Airway epithelial cell (primary cell): Measurements from ENCODE around the gene SLC23A2.

DNA sequence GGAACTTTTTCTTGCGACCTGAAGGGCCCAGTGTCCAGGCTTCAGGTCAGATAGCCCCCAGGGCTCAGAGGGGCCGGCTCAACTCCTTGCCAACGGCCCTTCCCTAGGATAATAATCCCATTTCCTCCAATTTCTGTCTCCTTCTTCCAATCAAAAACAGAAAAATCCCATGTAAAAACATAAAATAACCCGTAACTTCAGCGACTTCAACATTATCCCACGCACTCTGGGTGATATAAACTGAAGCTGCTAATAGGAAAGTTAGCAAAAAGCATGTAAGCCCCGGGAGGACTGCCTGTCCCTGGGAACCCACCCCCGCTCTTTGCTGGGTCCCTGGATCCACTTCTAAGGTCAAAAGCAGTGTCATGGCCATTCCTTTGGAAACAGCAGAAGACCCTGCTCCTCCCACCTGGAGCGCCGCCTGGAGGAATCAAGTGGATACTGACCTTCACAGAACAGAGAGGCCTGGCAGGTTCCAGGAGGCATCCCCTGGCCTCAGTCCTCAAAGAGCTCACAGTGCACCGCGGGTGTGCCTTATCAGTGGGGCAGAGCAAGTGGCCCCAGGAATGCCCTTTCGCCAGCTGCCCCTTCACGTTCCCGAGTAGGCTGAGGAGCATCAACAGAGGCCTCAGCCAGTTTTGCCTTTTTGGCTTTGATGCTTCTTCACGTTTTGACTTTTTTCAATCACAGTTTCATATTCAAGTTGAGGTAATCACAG lies 11.0 kb upstream of the SLC4A11 start:
- RAMPAGE, long total RNA: no peak

GRCh38 chr20:3510107-3510771 lies 39.4 kb downstream of the ATRN start:
- RAMPAGE, long total RNA: no peak

DNA sequence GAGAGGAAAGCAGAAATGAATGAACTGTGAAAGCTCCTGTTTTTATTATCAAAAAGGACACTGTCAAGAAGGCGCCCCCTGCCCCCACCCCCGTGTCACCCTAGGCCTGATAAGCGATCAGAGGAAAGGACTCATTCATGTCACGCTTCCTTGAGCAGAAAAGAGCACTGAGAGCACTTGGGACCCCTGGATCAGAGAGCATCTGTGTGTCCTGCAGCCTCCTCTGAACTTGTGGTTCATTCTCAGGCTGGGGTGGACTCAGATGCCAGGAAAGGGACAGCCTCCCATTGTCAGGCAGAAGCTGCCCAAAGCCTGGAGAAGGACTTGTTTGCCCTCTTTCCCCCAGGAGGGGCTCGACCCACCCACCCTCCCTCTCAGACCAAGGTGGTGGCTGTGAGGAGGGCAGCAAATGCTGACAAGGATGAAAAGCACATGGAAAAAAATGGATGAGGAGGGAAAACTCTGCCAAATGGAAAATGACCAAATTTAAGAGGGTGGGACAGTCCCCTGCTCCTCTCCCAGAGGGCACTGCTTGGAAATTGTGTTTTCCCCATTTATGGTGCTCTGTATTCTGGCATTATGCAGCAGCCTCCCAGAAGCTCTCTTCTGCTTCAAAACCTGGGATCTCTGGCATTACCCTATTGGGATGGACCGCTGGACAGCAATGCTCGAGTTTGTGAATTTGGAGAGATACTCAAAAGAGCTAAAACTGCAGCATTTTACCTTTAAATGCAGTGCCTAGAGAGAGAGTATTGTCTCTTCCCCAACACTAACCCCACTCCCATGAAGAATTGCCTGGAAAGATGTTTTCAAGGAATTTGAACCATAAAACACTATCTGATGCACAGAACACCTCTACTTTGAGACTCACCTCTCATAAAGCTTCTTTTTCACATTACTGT lies 15.1 kb downstream of the GFRA4 start:
- RAMPAGE, long total RNA: no peak

DNA sequence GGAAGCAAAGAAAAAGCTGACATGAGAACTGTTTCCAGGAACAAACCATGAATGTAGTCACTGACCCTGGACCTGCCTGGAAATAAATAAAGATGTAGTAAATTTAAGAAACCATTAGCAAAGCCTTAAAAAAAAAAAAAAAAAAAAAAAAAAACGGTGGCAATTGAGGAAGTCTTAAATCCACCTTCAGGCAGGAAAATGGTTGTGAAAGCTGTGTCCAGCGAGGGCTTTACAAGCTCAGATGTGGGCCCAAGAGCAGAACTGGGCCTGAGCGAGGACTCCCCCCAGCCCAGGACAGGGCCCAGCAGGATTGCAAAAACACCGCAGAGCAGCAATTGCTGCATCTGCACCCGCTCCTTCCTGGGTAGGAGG lies 10.3 kb downstream of the GFRA4 start:
- RAMPAGE, long total RNA: no peak

- RAMPAGE, long total RNA: no peak
Observed at GRCh38 chr20:3749639-3750266, 17.3 kb downstream of the HSPA12B start.

DNA sequence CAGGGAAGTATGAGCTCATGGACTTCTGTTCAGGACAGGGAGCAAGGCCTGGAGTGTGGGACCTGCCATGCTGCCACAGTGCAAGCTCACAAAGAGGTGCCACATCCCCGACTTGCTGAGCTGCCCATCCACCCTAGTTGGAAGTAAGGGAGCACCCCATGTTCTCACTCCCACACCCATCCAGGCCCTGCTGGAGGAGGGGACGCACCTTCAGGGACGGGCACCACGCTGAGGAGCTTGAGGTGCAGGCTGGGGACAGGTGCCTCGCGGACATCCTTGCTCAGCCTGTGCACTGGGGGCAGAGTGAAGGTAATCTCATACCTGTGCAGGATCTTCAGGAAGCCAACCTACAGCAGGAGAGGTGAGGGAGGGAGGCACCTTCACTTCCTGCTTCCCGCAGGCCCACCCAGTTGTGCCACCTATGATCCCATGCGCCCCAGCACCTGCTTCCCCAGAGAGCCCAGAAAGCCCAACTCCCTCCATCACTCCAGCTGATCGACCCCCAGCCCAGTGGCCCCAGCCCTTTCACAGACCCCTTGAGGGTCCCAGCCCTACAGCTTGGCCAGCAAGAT lies 12.2 kb downstream of the ADISSP start:
- RAMPAGE, long total RNA: no peak

DNA sequence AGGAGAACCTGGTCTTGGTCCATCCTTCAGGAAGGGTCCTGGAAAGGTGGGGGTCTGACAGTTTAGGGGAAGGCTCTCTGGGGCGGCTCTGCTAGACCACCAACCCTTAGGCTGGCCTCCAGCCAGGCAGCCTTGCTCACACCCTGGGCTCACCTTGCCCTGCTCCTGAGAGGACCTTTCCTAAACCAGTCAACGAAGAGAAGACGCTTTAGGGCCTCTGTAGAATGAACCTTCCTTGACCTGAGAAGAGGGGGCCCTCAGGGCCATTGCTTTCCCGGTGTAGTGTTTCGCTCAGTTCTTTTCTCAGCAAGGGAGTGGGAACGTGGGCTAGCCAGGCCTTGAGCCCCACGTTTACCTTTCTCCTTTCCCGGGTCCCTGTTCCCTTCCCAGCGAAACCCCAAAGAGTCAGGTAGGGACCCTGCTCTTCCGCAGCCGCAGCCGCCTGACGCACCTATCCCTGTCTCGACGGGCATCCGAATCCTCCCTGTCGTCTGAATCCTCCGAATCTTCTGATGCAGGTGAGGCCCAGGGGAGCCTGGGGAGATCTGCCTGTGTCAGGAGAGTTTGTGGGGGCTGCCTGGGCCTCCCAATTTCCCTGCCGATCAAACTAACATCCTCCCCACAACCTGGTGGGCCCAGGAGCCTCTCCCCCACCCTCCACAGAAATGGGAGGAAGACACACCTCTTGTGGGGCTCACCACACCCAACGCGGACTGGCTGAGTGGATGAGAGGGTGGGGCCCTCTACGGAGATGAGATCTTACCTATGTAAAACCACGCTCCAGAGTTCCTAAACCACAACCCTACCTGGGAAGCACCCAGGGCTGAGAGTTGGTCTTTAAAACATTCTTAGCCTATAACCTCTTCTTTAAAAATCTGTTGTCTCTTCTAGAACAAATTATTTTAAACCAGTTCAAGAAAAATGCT lies 1.4 kb downstream of the CDC25B start:
- RAMPAGE, long total RNA: no peak

DNA sequence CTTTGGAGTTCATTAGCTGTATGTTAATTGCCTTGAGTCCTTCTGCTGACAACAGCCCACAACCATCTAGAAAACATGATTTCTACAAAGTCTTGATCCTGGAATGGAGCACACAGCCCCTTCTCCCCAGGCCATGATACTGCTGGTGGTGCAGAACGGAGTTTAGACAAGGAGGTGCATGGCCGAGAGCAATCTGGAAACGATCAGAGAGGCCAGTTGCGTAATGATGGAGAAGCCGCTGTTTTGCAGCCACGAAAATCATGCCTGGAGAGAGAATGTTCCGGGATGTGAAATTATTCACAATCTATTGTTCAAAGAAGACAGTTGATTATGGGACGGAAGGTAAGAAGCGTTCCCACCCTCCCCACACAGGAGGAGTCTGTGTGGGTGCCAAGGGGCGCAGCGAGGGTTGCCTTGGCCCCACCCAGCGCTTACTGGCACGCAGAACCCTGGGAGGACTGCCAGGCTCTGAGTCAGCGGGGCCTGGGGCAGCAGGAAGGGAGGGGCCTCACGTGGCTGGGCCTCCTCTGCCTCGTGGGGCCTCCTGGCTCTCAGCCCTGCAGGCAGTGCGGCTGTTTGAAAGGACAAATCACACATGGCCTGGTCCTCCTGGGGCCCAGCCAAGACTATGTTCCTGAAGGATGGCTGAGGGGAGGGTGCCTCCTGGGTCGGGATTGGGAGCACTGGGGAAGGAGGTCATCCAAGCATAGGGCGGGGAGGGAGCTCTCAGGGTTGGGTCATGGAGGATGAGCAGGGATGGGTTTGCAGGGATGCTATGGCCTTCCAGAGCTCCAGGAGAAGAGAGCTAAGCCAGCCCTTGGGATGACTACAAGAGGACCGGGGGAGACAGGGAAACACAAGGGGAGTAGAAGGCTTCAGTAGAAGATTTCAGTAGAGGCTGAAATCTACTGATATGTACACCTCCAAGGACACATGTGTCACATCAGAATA lies 8.7 kb upstream of the AP5S1 start:
- RAMPAGE, long total RNA: no peak

GRCh38 chr20:3889518-3889937 lies 341 bp downstream of the PANK2 start:
- RAMPAGE, long total RNA: no peak

GRCh38 chr20:3889938-3890590 lies 877 bp downstream of the PANK2 start:
- RAMPAGE, long total RNA: no peak

GRCh38 chr20:4025982-4026449 lies 10.7 kb upstream of the RNF24 start:
- RAMPAGE, long total RNA: no peak

GRCh38 chr20:4170958-4171380 lies 22.3 kb downstream of the SMOX start:
- RAMPAGE, long total RNA: no peak

DNA sequence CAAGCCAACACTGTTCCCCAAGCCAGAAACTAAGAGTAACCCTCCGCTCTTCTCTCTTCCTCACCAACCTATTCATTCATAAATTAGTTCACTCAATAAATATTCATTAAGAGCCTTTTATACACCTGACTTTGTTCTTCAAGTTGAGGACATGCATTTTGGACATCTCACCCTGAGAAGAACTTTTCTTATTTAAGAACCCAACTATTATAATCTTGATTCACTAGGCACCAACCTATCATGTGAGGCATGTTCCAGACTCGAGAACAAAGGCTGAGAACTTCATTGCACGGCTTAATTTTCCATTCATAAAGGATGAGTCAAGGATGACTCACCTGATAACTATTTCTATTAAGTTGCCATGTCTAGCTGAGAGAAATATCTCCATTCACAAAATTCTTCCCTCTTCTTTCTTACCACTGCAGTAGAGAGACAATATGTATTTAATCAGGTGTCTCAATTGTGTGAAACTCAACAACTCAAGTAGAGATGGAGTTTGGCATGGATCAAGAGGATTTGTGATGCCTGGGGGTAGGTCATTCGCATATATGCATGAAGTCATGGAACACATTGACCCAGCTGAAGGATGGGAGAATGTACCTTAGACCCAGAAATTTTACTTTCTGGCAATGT lies 173.4 kb upstream of the PRNP start:
- RAMPAGE, long total RNA: no peak

DNA sequence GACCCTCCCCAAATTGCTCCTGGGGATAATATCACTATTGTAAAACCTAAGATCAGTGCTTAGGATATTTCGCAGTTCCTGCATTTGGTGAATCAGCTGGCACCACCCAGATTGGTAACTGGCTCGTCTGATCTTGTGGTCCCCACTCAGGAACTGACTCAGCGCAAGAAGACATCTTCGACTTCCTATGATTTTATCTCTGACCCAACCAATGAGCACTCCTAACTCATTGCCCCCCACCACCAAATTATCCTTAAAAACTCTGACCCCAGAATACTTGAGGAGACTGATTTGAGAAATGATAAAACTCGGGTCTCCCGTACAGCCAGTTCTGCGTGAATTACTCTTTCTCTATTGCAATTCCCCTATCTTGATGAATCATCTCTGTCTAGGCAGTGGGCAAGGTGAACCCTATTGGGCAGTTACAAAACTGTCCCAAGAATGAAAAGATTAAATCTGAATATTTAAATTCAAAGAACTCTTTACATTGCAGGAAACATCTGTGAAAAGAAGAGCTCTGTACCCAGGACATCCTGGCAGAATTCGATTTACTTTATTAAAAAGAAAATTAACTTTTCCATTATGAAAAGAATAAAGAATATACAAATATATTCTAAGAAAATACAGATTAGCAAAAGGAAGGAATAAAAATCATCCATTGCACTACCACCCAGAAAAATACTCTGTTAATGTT lies 20.1 kb upstream of the PRNP start:
- RAMPAGE, long total RNA: no peak

DNA sequence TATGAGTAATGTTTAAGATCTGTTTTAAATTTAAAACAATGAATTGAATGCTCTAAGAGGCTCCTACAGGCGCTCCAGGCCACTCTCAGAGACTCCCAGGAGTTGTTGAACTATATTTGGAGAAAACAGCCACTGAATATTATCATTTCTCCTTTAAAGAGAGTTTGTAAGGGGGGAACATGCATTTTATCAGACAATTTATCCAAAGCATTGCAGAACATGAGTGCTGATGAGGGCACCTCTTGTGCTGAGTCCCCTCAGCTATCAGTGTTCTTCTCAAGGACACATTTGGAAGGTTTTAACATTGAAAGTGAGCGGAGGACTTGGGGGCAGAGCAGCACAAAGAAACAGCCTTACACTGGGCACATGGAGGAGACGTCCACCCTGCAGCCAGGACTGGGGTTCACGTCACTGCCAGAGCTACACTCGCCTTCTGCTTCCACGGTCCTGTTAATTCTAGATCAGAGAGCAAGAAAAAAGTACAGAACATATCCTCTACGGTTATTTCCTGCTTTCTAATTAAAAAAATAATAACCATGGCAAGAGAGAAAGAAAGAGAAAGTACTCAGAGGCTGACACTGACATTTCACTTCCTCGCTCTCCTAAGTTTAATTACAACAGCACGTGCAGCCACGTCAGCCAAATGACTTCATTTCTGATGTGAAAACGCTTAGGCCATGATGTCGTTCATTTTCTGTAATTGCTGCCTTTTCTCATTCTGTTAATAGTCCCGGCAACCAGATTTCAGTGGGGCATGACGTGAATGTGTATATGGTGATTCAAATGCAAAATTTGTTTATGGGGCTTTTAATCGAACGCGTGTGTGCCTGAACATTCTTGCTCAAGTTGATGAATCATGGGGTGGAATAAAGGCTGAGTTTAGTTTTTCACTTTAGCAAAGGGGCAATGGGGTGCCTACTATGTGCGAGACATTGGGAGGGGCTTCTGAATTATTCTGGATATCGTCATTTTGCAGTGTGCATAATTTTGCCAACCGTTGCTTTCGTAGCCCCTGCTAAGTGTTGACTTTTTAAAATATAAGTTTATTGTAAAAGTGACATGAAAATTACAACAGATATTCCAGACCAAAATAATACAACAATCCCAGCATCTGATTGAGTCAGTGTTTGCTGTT lies 5.2 kb downstream of the PRND start:
- RAMPAGE, long total RNA: no peak

GRCh38 chr20:4778665-4779078 lies 44.7 kb downstream of the RASSF2 start:
- RAMPAGE, long total RNA: no peak

DNA sequence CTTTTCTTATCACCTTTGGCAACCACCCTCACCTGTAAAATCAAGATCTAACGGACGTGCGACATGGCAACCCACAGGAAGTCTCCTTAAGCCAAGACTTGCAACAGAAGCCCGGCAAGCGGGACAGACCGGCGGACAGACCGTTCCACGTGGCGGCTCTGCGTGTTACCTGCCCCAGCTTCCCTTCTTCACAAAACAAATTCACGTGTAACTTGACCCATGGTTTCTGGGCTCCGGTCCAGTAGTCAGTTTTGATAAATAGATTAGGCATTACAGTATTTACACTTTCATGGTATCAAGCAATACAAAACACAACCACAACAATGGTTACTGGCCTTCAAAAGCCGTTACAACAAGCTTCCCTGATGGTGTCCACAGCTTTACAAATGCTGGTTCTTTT lies 32.2 kb upstream of the RASSF2 start:
- RAMPAGE, long total RNA: no peak

DNA sequence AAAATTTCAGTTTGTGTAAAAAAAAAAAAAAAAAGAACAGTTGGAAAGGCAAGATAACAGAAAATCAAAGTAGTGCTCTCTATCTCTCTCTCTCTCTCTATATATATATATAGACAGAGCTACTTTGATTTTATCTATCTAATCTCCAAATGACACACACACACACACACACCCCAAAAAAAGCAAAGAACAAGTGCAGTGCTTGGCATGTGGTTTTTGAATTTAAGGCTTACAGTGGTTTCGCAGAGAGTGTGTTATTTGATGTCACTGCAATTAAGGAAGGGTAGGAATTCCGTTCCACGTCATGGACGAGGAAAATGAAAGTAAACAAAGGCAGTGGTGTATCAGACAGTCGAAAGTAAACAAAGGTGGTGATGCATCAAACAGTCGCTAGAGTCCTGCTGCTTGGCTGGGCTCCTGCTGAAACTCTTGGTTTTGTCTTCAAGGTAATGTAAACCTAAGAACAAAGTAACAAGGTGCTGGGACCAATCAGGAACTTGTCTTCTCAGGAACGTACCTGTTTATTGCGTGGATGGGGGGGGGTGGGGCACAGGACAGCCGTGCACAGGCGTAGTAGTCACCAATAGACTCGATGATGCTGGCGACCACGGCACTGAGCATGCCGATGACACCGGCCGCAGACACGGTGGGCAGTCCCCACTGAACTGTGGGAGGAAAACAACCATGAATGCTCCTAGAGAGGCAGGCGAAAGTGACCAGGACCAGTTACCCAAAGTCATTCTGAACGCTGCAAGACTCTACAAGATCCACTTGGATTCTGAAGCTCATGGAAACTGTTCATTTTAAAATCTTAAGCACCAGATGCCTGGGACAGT lies 46.2 kb upstream of the RASSF2 start:
- RAMPAGE, long total RNA: no peak

DNA sequence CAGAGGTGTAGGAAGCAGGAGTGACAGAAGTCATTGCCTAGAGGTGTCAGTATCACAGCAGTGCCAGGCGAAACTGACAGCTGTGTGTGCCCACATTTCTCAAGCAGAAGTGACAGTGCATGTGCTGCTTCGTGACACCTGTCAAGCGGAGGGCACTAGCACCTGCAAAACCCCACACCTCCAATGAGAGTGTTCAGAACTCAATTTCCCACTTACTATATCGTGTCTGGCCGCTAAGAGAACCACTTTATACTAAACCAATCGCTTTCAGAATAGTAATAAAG lies 82.8 kb downstream of the SLC23A2 start:
- RAMPAGE, long total RNA: no peak

- RAMPAGE, long total RNA: no peak
Observed at GRCh38 chr20:5001173-5002022, at the start of gene SLC23A2. SLC23A2 (minus strand) TSS chr20:5001510.